ENCODE measurements around a stretch of chr9.

- PRO-cap: no peak
- RAMPAGE, long total RNA: no peak
- RRBS: 85% methylated on average over 1 of the region's 35 CpGs
Measured at GRCh38 chr9:130235613-130236340, 29.8 kb upstream of the HMCN2 start.

GRCh38 chr9:130267796-130268396 lies 2.3 kb downstream of the HMCN2 start:
- PRO-cap: no peak
- RAMPAGE, long total RNA: no peak
- RRBS: no CpG with 5 or more reads among the region's 9 CpGs

- PRO-cap: no peak
- RAMPAGE, long total RNA: no peak
- RRBS: no CpG with 5 or more reads among the region's 9 CpGs
Measured at GRCh38 chr9:130625600-130626139, 38.7 kb upstream of the PRDM12 start.

DNA sequence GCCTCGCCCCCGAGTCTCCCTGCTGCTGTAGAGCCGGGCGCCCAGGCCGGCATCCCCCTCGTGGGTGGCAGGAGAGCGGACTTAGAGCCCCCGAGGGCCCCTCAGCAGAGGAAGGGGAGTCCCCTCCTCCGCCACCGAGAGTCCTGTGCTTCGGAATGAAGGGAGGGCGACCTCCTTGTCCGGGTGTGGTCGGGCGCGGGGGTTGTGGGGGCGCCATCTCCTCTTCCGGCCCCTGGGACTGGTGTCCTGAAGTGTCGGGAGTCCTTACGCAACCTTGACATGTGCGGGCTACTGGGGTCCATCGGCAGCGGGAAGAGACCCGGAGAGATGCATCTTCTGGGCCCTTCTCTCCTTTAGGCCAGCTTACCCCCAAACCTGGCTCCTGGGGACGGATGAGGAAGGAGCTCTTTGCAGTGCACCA lies 11.6 kb upstream of the EXOSC2 start:
- PRO-cap: no peak
- RAMPAGE, long total RNA: no peak
- RRBS: 3% methylated on average over 10 of the region's 25 CpGs

DNA sequence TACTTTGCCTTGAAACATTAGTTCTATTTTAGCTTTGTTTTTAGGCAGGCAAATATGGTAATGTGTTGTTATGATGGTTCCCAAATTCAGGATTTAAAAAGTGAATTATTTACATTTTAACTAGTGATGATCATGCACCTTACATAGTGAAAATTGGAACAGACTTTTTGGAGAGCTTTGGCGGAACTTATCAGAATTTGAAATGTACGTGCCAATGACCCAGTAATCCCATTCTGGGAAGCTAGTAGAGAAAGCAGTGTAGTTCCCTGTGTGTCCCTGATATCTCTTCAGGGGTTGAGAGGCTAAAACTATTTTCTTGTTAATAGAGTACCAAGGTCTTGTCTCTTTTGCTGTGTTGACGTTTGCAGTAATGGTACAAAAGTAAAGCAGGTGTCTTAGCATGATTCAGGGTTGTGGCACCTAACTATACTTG lies 22.0 kb downstream of the EXOSC2 start:
- PRO-cap: no peak
- RAMPAGE, long total RNA: no peak
- RRBS: no CpG with 5 or more reads among the region's 3 CpGs

GRCh38 chr9:130788782-130789883 lies 45.9 kb upstream of the ABL1 start:
- PRO-cap: no peak
- RAMPAGE, long total RNA: no peak
- RRBS: no CpG with 5 or more reads among the region's 5 CpGs

DNA sequence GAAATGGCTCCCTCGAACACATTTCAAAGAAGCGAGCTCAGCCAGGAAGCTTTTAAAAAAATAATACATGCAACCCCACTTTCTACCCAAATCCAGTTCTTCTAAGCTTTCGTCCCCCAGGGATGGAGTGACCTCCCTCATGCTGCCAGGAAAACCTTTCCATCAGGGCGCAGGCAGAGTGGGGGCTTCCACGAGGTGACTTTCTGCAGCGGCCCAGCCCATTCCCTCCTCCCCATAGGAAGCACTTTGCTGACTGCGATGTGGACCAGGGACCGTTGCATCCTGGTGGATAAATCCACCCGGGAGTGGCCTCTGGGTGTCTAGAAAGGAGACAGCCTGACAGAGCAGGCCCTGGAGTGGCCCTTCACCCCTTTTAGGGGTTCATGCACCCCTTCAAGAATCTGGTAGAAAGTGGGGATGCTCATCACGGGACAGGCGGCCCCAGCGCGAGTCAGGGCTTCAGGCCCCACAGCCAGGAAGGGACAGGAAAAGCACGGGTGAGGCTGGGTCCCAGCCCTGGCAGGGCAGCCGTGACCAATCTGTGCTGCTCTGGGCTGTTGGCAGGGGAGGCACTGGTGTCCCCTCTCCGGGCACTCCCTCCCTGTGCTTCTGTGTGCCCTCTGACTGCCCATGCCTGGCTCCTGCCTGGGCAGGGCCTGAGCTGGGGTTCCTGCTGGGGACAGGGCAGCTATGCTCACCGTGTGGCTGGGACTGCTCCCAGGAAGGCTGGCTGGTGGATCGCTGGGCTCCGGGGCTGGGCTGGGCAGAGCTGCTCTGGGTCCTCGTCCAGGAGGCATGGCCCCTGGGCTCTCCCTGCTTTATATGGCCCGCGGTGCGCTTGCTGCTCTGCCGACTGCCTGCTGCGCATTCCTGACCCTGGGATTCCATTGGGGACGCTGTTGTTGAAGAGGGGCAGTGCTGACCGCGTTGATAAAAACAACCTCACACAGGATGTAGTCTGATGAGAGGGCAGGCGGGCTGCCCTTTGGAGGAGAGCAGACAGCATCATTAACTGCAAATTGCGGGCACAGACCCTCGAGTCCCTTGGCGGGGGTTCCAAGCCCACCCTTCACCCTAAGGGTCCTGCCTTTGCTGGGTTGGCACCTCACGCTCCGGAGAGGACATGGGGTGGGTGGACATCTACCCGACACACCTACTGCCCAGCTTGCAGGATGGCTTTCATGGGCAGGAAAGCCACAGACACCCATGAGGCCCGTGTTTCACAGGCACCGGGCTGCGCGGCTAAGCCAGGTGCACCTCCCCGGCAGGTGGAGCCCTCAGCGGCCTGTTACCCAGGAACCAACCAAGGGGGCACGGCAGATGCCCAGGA lies 1.1 kb downstream of the QRFP start:
- PRO-cap: no peak
- RAMPAGE, long total RNA: no peak
- RRBS: 76% methylated on average over 4 of the region's 42 CpGs

DNA sequence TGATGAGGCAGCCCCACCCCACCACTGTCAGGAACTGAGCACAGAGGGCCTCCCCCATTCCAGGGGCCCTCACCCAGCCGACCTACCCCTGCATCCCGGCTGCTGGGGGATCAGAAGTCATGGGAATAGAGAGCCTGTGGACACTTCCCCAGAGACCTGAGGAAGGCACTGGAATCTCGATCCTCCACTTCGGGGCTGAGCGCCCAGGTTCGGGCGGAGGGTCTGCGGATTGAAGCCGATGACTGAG lies 198 bp downstream of the QRFP start:
- PRO-cap: no peak
- RAMPAGE, long total RNA: no peak
- RRBS: no CpG with 5 or more reads among the region's 9 CpGs

- PRO-cap: no peak
- RAMPAGE, long total RNA: no peak
- RRBS: 87% methylated on average over 1 of the region's 19 CpGs
Measured at GRCh38 chr9:131098237-131099213, 2.2 kb downstream of the AIF1L start.

DNA sequence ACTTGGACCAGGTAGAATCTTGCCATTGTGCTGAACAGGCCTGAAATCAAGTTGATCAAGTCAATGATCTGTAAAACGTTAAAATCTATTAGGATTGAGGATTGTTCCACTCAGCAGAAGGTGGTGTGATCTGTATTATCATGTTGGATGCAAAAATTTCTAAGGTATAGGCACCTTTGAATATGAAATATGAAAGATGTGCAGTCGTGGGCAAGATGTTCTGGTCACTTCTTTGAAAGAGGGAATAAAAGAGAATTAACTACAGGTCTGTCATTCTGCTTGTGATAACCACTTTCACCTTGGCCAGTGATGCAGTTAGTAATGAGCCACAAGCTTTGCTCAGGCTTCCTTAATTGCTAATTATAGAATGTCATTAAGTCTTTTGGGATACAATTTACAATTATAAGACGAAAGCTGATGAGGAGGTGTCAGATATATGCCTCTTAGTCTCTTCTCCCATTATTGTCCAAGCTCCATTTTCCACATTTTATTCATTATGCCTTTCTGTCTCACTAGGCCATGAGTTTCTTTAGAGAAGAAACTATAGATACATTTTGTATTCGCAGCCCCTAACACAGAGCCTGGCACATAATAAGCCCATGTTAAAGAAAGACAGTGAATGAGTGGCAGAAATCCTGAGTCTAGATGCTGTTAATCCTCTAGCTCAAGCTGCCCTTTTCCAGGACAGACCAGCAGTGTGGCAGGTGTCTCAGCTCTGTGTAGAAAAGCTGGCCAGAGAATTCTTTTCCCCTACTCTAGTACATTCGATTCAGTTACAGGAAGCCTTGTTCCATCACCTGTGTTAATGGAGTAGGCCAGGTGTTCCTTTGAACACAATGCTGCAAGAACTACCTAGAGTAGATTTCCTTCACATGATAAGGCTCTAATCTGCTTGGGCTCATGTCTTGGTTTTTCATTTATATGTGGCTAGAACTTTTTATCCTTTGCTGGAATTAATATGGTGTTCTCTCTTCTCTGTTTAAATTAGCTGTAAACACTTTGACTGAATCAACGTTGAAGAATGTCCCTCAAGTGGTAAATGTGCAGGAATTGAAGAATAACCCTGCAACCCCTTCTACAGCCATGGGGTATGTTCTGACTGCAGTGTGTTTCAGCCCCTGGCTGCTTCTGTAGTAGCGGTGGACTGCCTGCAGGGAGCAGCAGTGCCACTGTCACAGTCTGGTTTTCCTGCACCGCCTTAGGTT lies 52.3 kb downstream of the NUP214 start:
- PRO-cap: no peak
- RAMPAGE, long total RNA: no peak
- RRBS: no CpG with 5 or more reads among the region's 8 CpGs

- PRO-cap: no peak
- RAMPAGE, long total RNA: no peak
- RRBS: no CpG with 5 or more reads among the region's 6 CpGs
Measured at GRCh38 chr9:131189763-131190366, 64.5 kb downstream of the NUP214 start.

GRCh38 chr9:131252093-131252528 lies 24.2 kb downstream of the FAM78A start:
- PRO-cap: no peak
- RAMPAGE, long total RNA: no peak
- RRBS: 22% methylated on average over 10 of the region's 25 CpGs

DNA sequence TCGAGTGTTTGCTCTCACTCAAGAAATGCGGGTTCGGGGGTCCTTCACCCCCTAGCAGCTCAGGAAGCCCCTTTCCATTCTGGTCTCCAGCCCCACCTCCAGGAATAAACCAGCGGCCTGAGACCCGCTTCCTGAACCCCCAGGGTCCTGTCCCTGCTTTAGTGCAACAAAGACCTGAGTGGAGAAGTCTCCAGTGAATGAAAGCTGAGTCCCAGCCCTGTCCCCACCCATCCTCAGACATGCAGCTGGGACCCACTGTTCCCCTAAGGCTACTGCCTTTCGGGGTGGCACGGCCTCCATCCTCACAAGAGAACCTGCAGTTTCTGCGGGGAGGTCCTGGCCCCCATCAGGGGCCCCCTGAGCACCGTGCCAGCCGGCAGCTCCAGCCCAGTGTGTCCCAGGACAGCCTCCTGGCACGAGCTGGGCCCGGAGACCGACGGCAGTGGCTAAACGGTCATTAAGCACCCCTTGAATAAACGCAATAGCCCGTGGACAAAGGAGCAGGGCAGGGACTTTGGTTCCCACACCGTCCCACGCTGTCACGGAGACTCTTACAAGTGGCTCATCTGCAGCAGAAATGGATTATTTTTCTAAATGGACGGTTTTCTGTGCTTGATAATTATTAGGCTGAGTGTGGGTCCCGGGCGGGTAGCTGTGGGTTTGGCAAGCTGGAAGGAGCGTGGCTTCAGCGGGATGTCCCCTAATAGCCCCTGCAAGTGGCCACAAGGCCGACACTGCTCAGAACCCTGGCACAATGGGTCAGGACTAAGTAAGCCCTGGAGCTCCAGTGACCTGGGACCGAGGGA lies 17.6 kb downstream of the FAM78A start:
- PRO-cap: no peak
- RAMPAGE, long total RNA: no peak
- RRBS: 65% methylated on average over 3 of the region's 27 CpGs

GRCh38 chr9:131272855-131273738 lies 3.2 kb downstream of the FAM78A start:
- PRO-cap: no peak
- RAMPAGE, long total RNA: no peak
- RRBS: no CpG with 5 or more reads among the region's 25 CpGs

DNA sequence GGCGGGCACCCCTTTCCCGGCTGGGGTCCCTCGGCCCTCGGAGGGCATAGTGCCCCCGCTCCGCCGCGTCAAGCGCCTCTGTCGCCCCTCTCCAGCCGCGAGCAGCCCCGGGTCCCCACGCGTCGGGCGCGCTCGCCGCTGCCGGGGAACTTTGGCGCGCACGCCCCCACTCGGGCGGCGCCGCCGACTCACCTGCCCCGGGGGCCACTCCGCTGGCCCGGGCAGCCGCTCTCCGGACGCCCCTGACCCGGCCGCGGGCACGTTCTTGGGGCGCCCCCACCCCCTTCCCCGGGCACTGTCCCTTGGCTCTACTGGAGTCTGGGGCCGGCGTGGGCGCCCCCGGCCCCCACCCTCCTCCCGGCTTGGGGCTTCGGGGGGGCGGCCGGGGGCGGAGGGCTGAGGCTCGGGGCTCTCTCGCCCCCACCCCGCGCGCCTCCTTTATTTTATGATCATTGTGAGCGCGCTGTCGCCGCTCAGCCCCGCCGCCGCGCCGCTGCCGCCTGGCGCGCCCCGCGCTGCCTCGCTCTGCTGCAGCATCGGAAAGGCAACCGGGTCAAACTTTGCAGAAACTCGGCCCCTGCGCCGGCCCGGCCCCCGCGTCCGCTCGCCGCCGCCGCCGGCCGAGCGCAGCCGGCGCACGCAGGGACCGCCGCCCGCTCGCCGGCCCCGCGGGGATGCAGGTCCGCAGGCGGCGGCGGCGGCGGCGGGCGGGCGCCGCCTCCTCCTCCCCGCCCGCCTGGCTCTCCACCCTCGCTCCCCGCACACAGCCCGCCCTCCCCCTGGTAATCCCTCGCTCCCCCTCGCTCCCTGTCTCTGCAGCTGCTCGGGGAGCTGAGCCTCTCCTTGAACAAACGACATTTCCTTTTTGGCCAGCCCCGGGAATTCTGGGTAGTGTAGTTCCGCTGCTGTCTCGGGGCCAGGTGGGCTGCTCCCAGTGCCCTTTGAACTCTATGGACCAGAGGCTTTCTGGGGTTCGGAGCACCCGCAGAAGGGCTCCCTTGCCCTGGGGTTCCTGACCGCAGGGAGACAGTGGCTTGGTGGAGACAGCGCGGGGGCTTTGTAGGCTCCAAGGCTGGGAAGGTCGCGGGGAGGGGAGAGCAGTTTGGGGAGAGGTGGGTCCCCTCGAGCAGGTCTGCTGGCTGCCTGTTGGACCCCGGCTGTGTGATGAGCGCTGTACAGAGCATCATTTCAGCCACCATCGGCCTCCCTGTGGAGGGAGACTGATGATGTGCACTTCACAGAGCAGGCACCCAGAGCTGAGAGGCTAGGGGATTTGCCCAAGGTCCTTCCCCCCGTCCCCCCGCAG lies 1.5 kb upstream of the FAM78A start:
- PRO-cap: no peak
- RAMPAGE, long total RNA: no peak
- RRBS: 2% methylated on average over 20 of the region's 131 CpGs

DNA sequence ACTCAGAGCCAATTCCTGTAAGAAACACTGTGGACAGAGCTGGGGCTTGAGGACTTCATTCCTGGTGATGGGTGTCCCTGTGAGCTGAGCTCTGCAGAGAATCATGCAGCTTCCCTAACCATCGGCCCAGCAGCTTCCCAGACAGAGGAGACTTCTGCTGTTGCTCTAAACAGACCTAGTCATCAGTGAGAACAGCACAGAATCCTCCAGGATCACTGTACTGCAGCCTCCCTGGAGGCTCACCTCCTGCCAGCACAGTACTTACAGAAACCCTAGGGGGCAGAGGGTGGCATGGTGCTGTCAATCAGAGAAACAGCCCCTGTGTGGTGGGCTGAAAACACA lies 39.2 kb downstream of the PRRC2B start:
- PRO-cap: no peak
- RAMPAGE, long total RNA: no peak
- RRBS: no CpG with 5 or more reads among the region's 1 CpG

DNA sequence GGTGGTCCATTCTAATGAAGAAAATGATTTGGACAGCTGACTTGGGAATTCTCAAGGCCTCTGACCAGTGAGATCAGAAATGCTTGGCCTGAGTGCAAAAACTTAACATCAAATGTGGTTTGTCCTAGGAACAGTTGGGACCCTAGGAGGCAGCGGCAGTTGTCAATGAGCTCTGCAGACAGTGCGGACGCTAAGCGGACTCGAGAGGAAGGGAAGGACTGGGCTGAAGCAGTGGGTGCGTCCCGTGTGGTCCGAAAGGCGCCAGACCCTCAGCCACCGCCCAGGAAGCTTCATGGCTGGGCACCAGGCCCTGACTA lies 43.7 kb upstream of the POMT1 start:
- PRO-cap: no peak
- RAMPAGE, long total RNA: no peak
- RRBS: no CpG with 5 or more reads among the region's 10 CpGs

- PRO-cap: no peak
- RAMPAGE, long total RNA: no peak
- RRBS: no CpG with 5 or more reads among the region's 9 CpGs
Measured at GRCh38 chr9:131467448-131468346, 35.0 kb upstream of the POMT1 start.

DNA sequence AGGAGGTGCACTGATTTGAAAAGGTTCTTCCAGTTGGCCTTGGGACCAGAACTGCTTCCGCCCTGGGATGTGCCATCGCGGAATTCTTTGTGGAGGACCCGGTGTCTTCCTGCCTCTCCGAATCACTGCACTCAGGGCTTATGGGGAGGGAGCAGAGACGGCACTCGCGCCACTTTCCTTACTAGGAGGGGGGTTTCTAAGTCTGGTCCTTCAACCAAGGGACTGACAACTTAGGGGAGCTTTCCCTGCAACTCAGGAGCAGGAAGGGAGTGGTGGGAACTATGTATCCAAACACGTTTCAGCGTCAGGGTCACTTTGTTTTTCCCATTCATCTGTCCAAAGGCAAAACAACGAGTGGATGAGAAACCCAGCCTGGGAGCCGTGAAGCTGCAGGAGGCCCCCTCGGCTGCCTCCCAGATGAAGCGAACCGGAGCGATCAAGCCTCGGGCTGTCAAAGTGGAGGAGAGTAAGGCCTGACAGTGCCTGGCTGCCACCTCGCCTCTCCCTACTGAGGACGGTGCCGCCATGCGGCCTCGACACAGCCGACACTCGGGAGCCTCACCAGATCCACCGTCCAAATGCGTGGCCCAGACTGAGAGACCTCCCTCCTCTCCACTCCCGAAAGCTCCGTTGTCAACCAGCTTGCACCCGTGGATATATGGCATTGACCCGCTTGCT lies 7.2 kb upstream of the POMT1 start:
- PRO-cap: no peak
- RAMPAGE, long total RNA: no peak
- RRBS: no CpG with 5 or more reads among the region's 30 CpGs

- PRO-cap: no peak
- RAMPAGE, long total RNA: no peak
- RRBS: no CpG with 5 or more reads among the region's 13 CpGs
Measured at GRCh38 chr9:131497109-131497645, 5.5 kb upstream of the POMT1 start.